ENCODE measurements around the genes PRTN3, CFD, MED16, R3HDM4 and ARID3A.

DNA sequence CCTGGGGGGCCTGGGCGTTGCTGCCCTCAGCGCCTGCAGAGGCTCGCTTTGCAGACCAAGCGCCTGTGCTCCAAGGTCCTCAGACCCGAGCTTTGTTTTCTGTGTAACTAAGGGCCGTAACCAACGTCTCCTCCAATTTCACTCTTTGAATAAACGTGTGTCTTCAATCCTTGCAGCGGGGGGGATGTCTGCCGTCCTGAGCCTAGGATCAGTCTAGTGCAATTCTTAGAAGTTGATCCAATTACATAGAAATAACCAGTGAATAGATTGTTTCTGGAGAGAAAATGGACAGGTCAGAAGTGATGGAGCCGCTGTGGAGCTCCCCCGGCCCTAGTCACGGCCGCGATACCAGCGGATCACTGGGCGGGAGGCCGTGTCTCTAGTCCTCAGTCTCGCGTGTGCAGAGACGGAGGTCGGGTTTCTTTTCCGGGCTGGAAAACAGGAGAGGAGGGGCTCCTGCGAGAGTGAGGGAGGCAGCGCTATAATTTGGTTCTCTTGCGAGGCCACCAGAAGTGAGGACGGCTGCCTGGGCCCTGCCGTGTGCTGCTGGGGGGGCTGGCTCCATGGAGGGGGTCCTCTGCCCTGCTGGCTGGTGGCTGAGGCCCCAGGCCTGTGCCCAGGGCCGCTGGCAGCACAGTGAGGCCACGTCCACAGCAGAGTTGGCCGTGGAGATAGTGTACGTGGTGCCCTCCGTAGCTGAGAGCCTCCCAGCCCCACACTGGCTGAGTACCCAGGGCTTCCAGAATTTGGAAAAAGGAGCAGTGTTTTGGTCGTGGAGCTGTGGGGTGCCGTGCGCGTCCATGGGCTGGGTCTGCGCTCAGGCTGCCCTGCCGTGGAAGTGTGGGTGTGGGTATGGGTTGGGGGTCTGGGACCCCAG is 5.6 kb downstream of the PTBP1 start:
- PRO-cap = no peak

DNA sequence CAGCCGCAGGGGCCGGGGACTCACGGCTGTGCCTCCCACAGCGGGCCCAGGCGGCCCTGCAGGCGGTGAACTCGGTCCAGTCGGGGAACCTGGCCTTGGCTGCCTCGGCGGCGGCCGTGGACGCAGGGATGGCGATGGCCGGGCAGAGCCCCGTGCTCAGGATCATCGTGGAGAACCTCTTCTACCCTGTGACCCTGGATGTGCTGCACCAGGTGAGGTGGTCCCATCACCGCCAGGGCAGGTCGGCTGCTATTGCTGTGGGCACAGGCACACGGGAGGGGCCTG is 7.2 kb downstream of the PTBP1 start:
- PRO-cap = no peak

DNA sequence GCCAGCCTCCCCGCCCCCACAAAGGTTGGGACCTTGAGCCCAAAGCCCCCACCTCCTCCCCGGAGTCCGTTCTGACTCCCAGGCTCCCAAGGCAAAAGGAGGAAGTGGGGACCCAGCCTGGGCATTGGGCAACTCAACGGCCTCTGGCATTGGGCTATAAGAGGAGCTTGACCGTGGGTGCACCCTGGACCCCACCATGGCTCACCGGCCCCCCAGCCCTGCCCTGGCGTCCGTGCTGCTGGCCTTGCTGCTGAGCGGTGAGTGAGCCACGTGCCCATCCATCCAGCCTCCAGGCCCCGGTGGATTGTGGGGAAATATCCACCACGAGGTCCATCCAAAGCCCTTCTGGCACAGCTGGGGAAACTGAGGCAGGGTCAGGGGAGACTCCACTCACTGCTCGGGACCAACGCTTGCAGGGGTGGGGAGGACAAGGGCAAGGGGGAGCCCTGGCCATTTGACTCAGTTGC is at the start of gene PRTN3:
TSS of gene PRTN3 (plus strand) at position 187 of the 467 bp plus-strand sequence.
- PRO-cap = no peak

DNA sequence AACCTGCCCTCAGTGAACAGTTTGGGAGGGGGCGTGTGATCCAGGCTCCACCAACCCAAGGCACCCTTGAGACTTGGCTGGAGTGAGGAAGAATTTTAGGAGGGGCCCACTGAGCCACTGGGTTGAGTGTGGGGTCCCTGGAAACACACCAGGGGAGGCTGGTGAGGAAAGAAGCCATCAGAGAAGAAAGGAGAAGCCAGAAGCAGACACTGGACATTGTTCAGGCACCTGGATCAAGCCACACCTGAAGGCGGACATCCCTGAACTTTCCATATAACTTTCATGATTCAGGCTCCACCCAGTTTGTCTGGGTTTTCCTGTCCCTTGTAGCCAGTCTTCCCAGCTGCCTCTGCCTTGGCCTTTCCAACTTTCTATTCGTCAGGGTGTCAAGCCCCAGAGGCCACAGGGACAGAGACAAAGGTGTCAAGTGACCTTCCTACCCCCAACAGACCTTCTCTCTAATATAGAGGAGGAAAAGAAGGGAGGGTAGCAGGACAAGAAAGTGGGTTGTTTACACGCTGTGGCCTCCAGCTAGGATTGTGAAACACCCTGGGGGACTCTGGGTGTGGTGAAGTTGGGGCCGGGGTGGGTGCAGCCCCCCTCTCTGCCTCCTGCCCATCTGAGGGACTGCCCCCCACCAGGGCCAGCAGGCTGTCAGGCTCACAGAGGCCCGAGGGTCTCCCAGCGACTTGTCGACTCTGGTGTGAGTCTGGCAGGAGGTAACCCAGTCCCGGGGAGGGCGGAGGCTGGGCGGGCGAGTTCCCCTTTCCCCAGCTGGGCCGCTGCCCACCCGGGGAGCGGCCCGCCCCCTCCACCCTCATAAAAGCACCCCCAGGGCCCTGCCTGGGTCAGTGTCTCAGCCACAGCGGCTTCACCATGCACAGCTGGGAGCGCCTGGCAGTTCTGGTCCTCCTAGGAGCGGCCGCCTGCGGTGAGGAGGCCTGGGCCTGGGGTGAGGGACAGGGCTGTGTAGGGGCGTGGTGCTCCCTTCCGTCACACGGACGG is at the start of gene CFD:
TSS of gene CFD (plus strand) at position 851 of the 1,005 bp plus-strand sequence.
- PRO-cap = no peak

DNA sequence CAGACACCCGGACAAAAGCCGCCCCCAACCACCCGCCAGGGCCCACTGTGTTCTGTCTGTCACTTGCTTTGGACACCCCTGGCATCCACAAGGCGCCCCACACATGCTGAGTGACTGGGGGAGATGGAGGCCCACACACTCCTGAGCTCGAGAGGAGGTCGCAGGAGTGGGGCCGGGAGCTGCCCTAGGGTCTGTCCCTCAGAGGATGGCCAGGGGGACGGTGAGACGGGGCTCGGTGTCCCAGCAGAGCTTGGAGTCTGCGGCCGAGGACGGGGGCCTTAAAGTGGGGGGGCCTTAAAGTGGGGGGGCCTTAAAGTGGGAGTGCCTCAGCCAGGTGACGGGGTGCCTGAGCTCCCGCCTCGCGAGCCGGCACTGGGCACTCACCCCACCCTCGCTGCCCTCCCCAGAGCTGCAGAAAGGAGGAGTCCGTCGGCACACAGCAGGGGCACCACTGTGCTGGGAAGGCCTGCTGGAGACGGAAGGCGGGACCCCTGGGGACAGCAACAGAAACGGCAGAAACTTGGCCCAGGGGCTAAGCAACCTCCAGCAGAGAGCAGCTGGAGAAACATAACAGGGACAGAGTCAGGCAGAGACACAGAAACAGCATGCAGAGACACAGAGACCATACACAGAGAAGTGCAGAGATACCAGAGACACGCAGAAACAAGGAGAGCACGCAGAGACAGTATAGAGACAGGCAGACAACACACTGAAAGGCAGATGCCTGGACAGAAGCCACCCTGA is 7.7 kb downstream of the CFD start:
- PRO-cap = no peak

- PRO-cap = no peak
Observed at GRCh38 chr19:869152-869954, 9.9 kb downstream of the CFD start.

- PRO-cap = unidirectional peak, minus-strand start at chr19:893079; unidirectional peak, minus-strand start at chr19:893187; bidirectional peak, plus-strand start at chr19:893480, minus-strand start at chr19:893187
Observed at GRCh38 chr19:892598-893707, at the start of gene MED16. Gene MED16, minus strand, starts transcription at chr19:893187.

DNA sequence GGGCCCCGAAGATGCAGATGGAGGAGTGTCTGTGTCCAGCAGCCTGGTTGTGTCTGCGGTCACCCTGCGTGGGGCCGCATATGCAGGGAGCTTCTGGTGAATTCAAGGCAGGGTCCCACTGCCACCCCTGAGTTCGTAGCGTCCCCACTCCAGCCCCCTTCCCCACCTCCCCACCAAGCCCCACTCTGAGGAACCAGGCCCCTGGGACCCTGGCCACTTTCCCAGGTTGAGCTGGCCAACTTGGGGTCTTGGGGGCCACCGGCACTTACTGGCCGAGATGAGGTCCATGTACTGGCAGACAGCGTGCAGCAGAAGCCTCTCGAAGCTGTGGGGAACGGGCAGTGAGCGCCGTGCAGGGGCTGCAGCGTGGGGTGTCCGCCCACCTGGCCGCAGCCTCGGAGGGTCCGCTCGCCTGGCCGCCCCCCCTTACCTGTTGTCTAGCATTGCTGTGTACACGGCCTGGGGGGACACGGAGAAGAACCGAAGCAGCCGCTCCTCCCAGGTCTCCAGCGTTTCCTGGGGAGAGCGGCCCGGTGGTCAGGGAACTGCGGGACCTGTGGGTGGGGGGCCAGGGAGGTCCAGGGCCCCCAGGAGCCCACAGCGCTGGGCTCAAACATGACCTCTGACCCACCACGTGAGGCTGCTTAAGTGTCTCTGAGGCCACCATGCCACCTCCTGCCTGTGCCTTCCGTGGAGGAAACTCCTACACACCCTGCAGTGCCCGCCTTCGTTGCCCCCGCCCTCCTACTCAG is 6.4 kb upstream of the MED16 start:
- PRO-cap = no peak

- PRO-cap = bidirectional peak, plus-strand start at chr19:913278, minus-strand start at chr19:913199
Observed at GRCh38 chr19:912554-913424, at the start of gene R3HDM4. Gene R3HDM4, minus strand, starts transcription at chr19:913219.

DNA sequence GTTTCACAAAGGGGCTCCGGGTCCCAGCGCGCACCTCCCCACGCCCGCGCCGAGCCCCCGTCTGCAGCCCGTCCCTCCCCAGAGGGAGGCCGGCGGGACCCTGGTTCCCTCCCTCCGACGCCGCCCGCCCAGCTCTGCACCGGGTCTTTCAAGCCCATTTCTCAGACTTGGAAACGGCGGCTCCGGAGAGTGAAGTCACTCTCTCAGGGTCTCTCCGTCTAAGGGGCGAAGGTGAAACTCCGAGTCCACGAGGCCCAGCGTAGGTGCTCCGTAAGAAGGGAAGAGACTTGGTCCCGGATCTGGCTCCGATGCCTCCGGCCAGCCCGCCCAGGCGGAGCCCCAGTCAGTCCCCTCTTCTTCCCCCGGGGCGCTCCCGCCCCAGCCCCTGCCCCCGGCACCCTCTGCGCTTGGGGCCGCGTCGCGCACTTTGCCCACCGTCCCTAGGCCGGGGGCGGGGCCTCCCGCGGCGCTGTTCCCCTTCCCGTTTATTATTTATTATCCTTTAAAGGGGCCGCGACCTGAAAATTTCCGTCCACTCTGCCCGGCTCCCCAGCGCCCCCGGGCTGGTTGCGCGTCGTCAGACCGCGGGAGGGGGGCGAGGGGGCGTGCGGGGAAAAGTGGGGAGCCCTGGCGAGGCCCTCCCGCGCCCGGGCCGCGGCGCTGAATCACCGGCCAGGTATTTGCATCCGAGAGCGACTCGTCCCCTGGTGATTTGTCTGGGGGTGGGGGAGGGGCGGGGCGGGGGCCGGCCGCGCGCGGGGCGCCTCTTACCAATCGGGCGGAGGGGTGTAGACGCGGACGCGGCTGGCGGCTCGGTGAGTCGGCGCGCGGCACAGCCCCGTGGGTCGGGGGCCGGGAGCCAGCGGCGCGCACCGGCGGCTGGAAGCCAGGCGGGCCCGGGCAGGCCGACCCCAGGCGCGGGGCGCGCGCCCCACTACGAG is at the start of gene ARID3A:
TSS of gene ARID3A (plus strand) at position 791 of the 941 bp plus-strand sequence.
- PRO-cap = bidirectional peak, plus-strand start at position 531 of the sequence, minus-strand start at position 345 of the sequence; bidirectional peak, plus-strand start at position 818 of the sequence, minus-strand start at position 714 of the sequence

DNA sequence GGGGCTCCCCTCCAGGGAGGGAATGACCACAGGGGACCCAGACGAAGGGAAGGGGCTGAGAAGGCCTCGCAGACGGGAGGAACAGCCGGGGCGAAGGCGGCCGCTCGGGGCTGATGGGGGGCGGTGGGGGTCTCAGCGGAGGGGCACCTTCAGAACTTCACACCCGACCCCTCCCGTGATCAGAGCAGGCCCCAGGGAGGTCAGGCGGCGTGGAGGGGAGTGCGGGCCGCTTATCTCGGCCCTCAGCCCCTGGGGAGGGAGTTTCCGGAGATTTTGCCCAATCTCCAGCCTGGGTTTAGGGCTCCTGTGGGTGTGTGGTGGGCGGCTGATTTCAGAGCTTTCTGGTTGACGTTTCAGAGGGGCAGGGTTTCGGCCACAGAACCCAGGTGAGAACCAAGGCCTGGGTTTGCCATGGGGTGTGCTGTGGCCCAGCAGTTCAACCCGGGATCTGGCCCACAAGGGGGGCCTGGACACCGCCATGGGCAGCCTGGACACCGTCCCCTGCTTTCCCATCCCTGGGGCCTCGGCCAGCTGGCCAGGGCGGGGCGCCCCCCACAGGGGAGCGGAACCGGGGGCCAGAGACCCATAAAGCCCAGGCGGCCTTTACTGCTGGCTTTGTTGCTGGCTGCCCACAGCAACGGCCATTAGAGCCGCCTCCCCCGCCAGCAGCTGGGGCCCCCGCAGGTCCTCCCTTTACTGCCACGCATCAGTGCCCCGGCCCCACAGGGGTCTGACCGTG is 29.0 kb downstream of the ARID3A start:
- PRO-cap = no peak

- PRO-cap = no peak
Observed at GRCh38 chr19:1008948-1009442, 8.8 kb downstream of the GRIN3B start.

GRCh38 chr19:1042948-1043716 is 3.2 kb downstream of the ABCA7 start:
- PRO-cap = no peak

GRCh38 chr19:1075463-1075927 is 8.5 kb downstream of the ARHGAP45 start:
- PRO-cap = no peak

- PRO-cap = no peak
Observed at GRCh38 chr19:1088548-1089532, 6.3 kb downstream of the POLR2E start.

DNA sequence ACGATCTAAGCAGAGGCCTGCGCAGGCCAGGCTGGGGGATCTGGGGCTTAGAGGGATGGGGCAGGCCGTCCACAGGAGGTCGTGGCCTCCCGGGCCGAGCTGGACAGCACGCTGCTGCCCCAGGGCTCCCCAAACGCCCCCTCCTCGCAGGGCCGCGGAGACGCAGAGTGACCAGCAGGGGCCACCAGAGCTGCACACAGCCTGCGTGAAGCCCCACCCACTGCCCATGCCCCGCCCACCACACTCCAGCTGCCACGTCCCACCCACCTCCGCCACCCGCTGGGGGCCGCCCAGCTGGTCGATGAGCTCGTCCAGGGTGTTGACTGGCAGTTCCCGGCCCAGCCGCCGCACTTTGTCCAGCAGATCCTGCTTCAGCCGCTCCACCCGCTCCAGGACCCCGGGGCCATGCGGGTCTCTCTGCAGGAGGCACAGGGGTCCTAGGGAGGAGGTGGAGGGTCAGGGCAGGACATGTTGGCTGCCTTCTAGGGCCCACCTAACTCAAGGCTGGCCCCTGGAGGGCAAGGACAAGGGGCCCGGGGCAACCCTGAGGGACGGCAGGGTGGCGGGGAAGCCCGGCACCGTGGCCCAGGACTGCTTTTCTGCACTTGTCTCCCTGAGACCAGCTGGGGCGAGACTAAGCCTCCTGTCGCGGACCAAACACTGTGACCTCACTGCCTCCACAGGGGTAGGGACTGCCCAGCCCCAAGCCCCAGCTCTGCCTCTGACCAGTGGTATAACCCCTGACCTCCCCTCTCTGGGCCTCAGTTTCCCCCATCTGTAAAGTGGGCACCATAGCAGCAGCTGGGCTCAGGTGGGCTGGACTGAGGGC is 9.7 kb downstream of the GPX4 start:
- PRO-cap = unidirectional peak, plus-strand start at position 350 of the sequence; unidirectional peak, minus-strand start at position 636 of the sequence

GRCh38 chr19:1122508-1123094 is 18.8 kb downstream of the GPX4 start:
- PRO-cap = no peak

GRCh38 chr19:1131697-1132600 is 28.2 kb downstream of the GPX4 start:
- PRO-cap = no peak

DNA sequence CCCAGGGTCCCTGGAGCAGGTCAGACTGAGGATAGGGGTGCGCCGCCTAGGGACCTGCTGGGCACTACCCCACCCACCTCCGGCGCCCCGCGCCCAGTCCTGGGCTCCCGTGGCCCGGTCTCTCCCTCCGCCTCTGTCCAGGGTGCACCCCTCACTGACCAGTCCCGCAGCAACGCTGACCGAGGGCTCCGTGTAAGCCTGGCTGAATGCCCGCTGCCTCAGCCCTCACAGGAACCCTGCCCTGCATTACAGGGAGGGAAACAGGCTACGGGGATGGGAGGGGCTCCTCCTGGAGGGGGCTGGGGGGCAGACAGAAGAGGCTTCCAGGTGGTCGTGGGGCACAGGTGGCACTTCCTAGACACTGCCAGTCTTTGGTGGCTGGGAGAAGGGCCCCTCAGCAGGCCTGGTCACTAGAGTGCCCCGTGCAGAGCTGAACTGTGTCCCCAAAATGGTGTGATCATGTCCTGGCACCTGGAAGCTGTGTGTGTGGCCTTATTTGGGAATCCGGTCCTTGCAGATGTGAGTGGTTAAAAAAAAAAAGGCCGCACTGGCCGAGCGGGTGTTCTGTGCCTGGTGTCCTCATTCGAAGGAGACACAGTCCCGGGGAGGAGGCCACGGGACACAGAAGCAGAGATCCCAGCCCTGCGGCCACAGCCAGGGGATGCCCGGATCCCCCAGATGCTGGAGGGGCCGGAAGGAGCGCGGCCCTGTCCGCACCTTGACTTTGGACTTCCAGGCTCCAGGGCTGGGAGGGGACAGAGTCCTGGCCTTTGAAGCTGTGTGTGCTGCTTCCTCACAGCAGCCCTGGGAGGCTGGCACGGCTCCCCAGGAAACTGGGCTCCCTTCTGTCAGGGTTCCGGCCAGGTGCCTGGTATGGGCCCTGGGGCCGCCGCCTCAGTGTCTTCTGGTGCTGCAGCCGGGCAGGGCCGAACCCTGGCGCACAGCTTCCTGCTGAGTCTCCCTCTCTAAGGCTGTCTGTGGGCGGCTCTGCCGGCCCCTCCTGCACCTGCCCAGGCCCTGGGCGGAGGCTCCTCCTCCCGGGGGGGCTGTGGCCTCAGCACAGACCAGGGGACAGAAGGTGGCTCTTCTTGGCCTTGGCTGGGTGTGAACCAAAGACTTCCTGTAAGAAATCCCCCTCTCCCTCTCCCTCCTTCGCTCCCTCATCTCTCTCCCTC is 32.1 kb downstream of the GPX4 start:
- PRO-cap = no peak

DNA sequence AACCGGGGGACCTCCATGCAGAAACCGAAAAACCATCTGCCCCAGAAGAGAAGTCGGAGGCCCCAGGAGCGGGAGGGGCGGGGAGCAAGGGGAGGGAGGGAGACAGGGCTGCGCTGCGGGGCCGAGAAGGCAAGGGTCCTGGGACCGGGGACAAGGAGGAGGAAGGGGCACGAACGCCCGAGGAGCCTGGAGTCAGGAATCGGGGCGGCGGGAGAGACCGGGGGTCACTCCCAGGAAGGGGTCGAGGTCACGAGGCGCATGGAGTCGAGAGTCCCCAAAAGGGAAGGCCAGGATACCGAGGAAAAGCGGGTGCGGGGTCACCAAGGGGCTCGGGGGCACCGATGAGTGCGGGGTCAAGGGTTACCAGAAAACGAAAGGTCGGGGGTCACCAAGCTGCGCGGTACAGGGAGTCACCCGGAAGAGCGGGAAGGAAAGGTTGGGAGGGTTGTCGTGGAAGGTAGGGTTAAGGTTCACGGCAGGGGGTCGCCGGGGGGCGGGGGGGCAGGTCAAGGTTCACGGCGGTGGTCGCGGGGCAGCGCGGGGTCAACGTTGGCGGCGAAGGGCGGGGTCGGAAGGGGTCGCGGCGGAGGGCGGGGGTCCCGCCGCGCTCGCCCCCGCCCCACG is 528 bp downstream of the SBNO2 start:
- PRO-cap = bidirectional peak, plus-strand start at position 227 of the sequence, minus-strand start outside the sequence; unidirectional peak, plus-strand start at position 227 of the sequence